Esophagus muscularis mucosa (tissue), 4 donors: ENCODE measurements around the genes OOEP, CD109 and TTK.

GRCh38 chr6:72386205-72386623 is 235.7 kb upstream of the KCNQ5 start:
- PRO-cap, result no peak
- RAMPAGE, long total RNA, 4 experiments, result no peak in any of the 4 experiments

- PRO-cap, result no peak
- RAMPAGE, long total RNA, 4 experiments, result no peak in any of the 4 experiments
These were observed 194.6 kb downstream of the KCNQ5 start for GRCh38 chr6:72816445-72816831.

DNA sequence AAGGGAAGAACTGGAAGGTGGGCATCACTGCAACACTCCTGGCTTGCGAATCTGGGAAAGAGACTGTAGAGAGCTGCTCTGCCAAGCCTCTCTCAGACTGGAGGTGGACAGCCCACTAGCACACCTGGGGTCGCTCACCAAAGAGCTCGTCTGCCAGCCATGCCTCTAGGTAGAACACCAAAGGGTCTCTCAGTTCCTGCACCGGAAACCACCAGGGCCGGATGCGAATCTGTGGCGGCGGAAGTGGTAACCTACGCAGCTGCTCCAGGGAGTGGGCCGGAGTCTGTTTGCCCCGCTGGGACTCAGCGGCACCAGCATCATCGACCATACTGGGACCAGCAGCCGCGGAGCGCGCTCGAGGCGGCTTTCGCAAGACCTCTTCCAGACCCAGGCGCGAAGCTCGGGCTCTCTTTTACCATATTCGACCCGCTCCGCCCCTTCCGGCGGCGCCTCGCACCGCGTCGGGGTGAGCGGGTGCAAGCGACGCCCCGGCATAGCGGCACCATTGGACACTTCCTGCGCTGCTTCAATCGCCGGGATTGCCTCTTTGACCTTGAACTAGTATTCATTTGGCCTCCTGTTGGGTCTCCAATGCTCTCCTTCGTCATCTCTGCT is at the start of gene OOEP:
Gene OOEP, minus strand, starts transcription at position 433 of the 615 bp plus-strand sequence.
- PRO-cap, result no peak
- RAMPAGE, long total RNA, 4 experiments, result no peak in any of the 4 experiments

- PRO-cap, result unidirectional peak, minus-strand start at chr6:73422548
- RAMPAGE, long total RNA, 4 experiments, result no peak in any of the 4 experiments
These were observed 27.8 kb downstream of the DDX43 start for GRCh38 chr6:73422376-73422831.

DNA sequence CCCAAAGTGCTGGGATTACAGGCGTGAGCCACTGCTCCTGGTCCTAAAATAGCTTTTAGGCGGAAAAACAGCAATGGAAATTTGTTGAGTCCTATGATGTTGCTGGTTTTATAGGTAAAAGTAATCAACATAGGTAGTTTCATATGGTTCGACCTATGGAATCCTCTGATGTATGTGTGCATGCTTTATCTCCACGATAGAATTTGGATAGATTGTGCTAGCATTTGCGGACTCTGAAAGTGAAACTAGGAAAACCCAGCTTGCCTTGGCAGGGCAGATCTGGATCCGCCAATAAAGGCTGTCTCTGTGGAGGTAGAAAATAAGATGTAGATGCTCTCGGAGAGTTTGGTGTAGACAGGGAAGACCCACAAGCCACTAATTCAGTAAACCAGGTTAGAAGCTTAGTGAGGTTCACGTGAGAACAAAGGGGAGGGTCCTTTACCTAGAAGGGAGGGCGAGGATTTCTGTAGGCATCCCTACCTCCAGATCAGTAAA is 1.0 kb upstream of the SLC17A5 start:
- PRO-cap, result no peak
- RAMPAGE, long total RNA, 4 experiments, result no peak in any of the 4 experiments

GRCh38 chr6:73695457-73696746 is at the start of gene CD109:
TSS of gene CD109 (plus strand) at chr6:73696203.
- PRO-cap, result bidirectional peak, plus-strand start at chr6:73696203, minus-strand start at chr6:73696255
- RAMPAGE, long total RNA, 4 experiments, result start-site peak on the plus strand in 2 of 4 experiments, at chr6:73695785-73696200 at its widest, 10 to 541 reads per replicate

- PRO-cap, result unidirectional peak, plus-strand start at chr6:73705030
- RAMPAGE, long total RNA, 4 experiments, result no peak in any of the 4 experiments
These were observed 8.8 kb downstream of the CD109 start for GRCh38 chr6:73704745-73705203.

- PRO-cap, result no peak
- RAMPAGE, long total RNA, 4 experiments, result no peak in any of the 4 experiments
These were observed 526.7 kb downstream of the CD109 start for GRCh38 chr6:74222590-74223224.

DNA sequence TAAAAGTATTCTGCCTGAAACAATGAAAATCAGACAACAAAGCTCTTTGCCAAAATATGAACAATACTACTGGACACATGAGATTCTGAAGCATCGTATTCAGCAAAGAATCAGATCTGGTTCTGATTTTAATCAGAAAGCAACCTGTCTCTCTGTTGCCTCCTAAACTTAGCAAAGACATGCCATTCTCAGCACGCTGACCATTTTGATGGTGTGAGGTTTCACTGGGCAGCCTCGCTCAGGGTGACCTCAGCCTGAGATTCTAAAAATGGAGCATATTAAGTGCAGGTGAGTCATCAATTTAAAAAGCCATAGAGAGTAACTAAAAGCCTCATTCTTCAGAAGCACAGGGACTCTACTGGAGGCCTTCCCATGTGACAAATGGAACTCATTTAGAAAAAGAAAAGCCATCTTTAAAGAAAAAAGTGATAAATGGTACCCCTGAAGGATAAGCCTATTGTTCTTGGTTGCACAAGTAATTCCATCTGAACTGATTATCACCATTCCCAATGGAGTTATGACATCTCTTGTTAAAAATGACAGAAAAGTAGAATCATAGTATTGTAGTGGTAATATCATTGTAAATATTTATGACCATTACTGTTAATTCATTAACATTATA is 91.3 kb downstream of the FILIP1 start:
- PRO-cap, result bidirectional peak, plus-strand start at position 334 of the sequence, minus-strand start at position 170 of the sequence
- RAMPAGE, long total RNA, 4 experiments, result no peak in any of the 4 experiments

DNA sequence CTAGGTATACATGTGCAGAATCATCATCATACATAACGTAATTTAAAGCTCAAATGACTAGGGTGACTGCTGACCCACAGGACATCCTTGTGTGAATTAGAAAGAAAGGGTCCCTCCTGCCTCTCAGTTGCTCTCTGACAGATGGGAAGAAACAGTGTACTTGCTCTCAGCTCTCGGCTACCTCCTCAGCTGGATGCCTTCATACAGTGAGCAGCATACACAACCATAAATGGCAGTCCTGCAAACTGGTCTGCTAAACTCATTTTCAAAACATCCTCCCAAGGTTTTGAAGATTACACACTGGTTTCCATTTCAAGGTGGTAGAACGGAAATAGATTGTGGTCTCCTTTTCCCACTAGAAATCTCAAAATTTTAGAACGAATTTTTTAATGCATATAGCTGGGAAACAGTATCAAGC is 26.3 kb downstream of the FILIP1 start:
- PRO-cap, result bidirectional peak, plus-strand start at position 296 of the sequence, minus-strand start at position 195 of the sequence
- RAMPAGE, long total RNA, 4 experiments, result no peak in any of the 4 experiments

DNA sequence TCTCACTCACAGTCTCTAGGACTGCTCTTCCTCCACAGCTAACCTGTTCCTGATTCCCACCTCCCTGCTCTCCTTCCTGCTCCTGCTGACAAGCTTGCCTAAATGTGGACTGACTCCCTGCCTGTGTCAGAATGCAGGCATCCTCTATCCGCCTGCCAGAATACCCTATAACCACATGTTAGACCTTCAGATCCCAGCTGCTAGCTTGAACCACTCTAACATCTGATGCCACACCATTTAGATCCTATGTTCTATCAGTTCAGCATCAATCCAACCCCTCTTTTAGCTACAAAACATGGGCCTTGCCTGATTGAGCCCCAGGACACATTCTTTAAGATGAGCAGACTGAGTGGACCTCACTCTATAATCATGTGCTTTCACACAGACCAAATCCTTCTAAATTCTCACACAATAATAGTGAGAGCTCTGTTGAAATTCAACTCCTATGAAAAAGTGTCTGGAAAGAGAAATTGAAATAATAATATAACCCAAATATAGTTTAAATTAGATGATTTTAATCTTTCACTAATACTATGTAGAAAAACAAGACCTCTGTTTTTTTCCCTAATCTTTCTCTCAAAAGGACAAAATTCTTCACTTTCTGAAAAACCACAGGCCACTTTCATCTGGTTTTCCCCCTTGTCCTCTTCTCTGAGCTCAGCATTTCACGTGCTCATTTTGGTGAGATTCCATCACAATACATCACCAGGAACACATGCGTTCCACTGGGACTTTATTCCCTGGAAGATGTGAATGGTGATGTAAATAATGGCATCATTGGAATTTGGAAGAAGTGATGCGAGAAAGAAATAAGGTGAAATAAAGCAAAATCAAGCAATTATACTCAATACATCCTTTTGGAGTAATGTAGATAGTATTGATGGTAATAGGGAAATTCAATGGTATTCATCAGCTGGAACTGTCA is 11.9 kb downstream of the FILIP1 start:
- PRO-cap, result unidirectional peak, minus-strand start at position 371 of the sequence; unidirectional peak, minus-strand start at position 653 of the sequence
- RAMPAGE, long total RNA, 4 experiments, result no peak in any of the 4 experiments

- PRO-cap, result no peak
- RAMPAGE, long total RNA, 4 experiments, result no peak in any of the 4 experiments
These were observed 1.9 kb downstream of the SENP6 start for GRCh38 chr6:75603502-75603968.

GRCh38 chr6:75640420-75640771 is 38.7 kb downstream of the SENP6 start:
- PRO-cap, result no peak
- RAMPAGE, long total RNA, 4 experiments, result no peak in any of the 4 experiments

- PRO-cap, result no peak
- RAMPAGE, long total RNA, 4 experiments, result no peak in any of the 4 experiments
These were observed 2.5 kb downstream of the MYO6 start for GRCh38 chr6:75751377-75752009.

GRCh38 chr6:75830268-75830669 is 81.2 kb downstream of the MYO6 start:
- PRO-cap, result no peak
- RAMPAGE, long total RNA, 4 experiments, result no peak in any of the 4 experiments

GRCh38 chr6:76441734-76442405 is 369.4 kb upstream of the IMPG1 start:
- PRO-cap, result no peak
- RAMPAGE, long total RNA, 4 experiments, result no peak in any of the 4 experiments

DNA sequence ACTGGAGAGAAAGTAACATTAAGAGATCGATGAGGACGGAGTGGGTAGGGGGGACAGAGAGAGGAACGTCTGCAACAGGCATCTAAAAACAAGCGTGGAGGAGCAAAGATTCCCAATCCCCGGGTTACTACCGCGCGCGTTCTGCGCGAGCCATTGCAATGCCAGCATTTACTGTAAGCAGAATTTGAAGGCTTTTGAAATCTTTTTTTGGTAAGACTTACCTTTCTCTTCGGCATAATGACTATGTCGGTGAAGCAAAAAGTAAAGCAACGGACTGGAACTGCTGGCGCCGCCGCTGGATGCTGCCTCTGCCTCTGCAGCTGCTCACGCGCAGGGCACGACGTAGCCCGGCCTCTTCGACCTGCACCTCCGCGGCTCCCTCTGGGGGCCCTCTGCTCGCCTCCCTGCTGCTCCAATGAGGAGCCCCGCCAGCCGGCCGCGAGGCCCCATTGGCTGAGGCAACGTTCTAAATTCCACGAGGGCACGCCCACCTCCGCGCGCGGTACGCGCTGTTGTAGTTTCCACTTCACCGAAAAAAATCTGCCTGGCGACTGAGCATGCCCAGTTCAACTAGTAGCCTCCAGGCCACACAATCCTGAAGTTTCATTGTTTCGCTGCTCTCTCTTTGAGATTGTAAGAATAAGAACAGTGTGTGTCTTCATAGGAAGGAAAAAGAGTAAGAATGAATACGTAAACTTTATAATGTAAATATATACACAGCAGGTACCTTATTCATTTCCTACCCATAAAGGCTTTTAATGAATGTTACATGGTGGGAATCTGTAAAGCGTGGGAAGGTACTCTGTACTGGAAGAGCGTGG is 156.5 kb upstream of the PHIP start:
- PRO-cap, result bidirectional peak, plus-strand start at position 533 of the sequence, minus-strand start at position 358 of the sequence
- RAMPAGE, long total RNA, 4 experiments, result start-site peak on the minus strand in 4 of 4 experiments, centred at positions 328 to 332 of the sequence, 1,863 to 2,394 reads per replicate

GRCh38 chr6:79269804-79270448 is 191.9 kb upstream of the PHIP start:
- PRO-cap, result no peak
- RAMPAGE, long total RNA, 4 experiments, result no peak in any of the 4 experiments

DNA sequence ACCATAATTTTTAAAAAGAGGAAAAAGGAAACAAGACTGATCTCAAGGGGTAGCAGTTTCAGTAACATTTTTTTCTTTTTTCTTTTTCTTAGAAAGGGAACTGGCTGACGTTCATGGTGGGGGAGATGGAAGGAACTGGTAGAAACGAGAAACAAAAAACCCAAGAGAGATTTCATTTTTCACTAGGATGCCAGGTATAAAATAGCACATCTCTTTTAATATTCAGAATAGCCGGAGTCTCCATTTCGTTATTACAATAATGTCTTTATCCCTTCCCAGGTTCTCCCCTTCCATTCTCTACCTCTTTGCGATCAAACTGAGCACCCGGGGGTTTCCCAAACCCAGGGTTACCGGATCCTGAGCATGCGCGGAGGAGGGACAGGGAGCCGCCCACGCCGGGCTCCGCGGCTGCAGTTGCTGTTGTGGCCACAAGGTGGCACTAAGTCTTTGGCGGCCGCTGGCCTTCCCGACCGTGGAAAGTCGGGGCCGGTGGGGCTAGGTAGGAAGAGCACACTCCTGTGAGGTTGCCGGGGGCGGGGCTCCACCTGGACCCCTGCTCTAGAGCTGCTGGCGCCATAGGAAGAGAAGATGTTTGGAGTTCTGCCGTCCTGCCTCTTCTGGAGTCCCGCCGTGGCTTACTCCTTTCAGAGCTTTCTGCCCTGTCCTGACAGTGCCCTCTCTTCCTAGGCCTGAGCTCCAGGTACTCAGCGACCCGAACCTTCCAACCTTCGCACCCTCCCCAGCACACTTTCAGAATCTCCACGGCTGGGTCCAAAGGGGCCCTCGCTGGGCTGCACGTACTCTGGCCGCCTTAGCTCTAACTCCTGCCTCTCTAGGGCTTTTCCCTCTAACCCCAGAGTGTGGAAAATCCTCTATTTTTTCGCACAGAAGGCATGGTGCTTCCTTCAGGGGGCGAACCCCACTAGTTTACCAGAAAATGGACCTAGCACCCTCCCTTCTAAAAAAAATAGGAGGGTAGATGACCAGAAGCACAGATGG is 146.9 kb downstream of the SH3BGRL2 start:
- PRO-cap, result no peak
- RAMPAGE, long total RNA, 4 experiments, result no peak in any of the 4 experiments

DNA sequence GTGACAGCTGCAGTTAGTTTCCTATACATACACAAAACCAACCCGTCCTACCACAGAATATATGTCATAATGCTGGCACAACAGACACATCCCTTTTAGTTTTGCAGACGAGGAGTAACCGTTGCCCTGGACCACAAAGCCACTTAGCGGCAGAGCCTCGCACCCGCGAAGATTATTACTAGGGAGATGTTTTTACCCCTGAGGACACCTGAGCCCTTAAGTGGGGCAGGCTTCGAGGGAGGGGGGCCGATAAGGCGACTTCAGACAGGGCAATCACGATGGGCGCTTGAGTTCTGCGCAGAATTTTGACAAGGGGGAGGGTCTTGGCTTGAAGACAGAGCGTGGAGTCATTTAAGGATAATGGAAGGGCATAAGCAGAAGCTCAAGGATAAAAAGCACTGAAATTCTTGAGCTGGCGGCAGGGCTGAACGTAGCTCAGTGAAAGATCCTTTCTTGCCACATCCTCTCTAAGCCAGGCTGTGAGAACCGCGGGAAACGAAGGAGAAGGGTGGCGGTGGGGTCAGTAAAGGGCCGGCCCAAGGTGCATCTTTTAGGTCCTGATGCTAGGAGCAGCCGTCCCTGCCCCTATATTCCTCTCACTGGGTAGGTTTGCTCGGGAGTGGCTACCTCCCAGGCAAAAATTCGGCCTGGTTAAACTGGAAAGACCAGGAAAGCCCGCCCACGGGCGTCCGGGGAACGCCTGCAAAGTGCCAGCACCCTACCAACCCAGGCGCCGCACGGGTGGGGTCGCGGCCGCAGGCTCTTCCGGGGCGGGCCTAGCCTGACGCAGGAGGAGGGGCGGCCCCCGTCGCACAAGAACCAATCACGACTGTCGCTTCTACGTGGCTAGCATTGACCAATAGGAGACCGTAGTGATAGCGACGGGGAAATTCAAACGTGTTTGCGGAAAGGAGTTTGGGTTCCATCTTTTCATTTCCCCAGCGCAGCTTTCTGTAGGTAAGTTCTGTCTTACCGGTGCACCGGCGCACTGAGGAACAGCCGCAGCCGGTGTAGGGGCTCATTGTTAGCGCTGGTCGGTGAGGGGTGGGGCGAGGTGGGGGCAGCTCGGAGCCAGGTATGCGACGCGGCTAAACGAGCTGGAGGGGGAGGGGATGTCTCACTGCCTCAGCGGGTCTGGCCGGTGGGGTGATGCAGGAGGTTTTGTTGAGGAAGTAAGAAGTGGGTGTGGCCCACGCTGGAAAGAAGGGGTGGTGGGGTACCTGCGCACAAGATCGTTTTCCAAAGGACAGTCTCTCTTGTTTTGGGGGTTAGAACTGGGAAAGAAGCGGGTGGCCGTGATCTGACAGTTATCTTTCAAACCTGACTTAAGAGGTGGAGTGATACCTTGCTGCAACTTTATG is at the start of gene TTK:
Gene TTK, plus strand, starts transcription at position 893 of the 1,361 bp plus-strand sequence.
- PRO-cap, result bidirectional peak, plus-strand start at position 900 of the sequence, minus-strand start at position 709 of the sequence
- RAMPAGE, long total RNA, 4 experiments, result no peak in any of the 4 experiments